ENCODE measurements around the genes RNF208 and NELFB.

GRCh38 chr9:136685034-136685528 is 2.2 kb downstream of the AGPAT2 start:
- PRO-cap, result no peak

GRCh38 chr9:136690688-136691170 is 3.5 kb upstream of the AGPAT2 start:
- PRO-cap, result no peak

DNA sequence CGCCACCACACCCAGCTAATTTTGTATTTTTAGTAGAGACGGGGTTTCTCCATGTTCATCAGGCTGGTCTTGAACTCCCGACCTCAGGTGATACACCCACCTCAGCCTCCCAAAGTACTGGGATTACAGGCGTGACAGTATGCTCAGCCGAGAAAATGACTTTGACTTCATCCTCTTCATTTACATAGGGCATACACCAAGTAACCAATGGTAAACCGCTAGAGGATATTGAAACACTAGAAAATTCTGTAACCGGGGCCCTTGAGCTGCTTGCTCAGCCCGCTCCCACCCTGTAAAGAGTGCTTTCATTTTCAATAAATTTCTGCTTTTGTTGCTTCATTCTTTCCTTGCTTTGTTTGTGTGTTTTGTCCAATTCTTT is 1.4 kb upstream of the LCN15 start:
- PRO-cap, result no peak

DNA sequence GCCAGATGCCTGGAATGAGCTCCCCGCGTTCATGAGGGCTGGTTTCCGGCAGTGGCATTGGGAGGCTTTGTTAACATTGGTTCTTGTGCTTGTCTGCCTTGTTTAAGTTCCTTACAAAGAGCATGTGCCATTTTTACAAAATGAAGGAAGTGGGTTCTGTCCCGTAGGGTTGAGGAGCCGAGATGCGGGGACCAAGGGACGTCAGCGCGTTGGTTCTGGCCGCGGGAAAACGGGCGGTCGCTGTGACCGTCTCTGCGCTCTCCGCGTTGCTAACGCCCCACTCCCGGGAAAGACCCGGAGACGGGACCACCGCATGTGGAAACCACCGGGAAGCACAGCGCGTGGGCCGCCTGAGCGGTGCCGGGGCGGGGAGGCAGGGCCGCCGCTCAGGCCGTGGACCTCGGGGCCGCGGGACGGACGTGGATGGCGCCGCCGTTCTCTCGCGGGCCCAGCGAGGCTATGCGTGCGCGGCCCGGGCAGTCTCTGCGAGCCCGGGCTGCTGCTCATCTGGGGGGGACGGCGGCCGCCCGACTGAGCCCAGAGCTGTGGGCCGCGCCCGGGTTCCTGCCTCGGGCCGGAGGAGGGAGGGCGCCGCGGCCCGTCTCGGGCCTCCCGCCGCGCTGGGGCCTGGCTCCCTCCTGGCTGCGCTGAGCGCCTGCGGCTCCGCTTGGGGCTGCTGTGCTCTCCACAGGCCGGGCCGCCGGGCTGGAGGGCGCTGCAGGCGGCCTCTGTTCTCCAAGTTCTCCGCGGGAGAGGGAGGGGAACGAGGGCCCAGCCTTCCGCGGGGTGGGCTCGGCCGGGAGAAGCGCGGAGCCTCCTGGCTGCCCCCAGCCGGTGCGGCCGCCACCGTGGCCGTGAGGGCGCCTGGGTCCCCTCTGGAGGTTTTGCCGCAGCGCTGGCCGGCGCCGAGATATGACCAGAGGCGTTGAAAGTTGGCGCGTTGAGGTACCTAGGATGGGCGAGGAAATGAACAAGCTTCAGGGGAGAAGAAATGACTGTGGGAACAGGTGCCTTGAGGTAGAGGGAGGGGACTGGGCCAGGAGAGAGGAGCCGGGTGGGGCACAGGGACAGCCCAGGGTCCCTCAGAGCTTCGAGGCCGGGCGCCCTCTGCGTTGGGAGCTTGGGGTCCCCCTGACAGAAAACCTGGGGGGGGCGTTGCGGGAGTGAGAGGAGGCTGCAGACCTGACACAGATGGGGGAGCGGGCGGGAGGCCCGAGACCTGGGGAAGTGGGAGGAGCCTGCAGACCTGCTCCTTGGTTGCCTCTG is 13.7 kb downstream of the RABL6 start:
- PRO-cap, result no peak

- PRO-cap, result no peak
Measured at GRCh38 chr9:136932820-136933329, 11.7 kb downstream of the FBXW5 start.

GRCh38 chr9:136939729-136940950 is 4.4 kb downstream of the FBXW5 start:
- PRO-cap, result no peak

GRCh38 chr9:136995526-136996191 is 709 bp downstream of the CLIC3 start:
- PRO-cap, result no peak

- PRO-cap, result no peak
Measured at GRCh38 chr9:137054573-137055629, 1.0 kb upstream of the ENTPD2 start.

GRCh38 chr9:137128696-137129407 is 10.1 kb upstream of the GRIN1 start:
- PRO-cap, result unidirectional peak, plus-strand start at chr9:137129069

- PRO-cap, result no peak
Measured at GRCh38 chr9:137150063-137150380, 11.1 kb downstream of the GRIN1 start.

- PRO-cap, result no peak
Measured at GRCh38 chr9:137190512-137190965, 2.1 kb downstream of the SSNA1 start.

GRCh38 chr9:137222166-137222905 is at the start of gene RNF208:
Gene RNF208 (minus strand): TSS chr9:137222240.
- PRO-cap, result bidirectional peak, plus-strand start at chr9:137222531, minus-strand start at chr9:137222290; bidirectional peak, plus-strand start at chr9:137222726, minus-strand start at chr9:137222677

- PRO-cap, result unidirectional peak, minus-strand start at chr9:137232661
Measured at GRCh38 chr9:137232401-137232994, 1.8 kb downstream of the SLC34A3 start.

DNA sequence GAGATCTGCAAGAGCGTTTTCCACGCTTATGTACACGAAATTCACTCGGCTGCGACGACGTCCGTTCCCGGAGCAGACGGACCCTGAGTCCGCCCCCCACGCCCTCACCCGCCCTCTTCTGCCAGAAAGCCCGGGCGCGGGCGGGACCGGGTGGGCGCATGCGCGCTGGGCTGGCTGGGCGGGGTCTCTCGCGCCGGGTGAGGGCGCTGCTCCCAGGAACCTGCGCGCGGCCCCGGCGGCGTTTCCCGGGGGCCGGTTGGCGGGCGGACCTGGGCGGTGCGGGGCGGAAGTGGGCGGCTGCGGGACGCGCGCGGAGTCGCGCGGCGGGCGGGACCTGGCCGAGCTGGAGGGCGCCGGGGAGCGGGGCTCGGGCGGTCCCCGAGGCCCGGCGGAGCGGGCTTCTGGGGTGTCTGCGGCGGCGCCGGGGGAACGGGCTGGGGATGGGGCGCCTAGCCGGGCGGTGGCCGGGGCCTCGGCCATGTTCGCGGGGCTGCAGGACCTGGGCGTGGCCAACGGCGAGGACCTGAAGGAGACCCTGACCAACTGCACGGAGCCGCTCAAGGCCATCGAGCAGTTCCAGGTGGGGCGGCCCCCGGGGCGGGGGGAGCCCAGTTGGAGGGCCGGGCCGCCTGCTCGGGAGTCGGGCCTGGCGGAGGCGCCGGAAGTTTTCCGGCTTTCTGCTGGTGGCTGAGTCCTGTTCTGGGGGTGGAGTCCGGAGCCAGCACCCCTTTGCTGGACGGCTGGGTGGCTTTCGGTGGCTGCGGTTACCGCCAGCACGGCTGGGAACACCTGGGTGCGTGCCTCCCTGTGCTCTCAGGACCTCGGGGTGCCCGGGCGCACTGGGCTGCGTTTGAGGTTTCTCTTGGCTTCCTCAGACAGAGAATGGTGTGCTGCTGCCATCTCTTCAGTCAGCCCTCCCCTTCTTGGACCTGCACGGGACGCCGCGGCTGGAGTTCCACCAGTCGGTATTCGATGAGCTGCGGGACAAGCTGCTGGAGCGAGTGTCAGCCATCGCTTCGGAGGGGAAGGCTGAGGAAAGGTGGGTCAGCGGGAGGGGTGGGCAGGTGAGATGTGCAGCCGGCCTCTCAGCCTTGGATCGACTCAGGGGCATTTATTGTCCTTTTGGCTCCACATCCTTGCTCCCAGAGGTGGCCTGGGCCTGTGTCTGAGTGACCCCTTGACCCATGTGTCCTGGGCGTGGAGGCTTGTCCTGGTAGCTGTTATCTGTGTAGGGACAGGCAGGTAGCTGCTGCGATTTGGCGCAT is at the start of gene NELFB:
Gene NELFB (plus strand): TSS at position 296 of the 1,265 bp plus-strand sequence.
- PRO-cap, result bidirectional peak, plus-strand start at position 305 of the sequence, minus-strand start at position 116 of the sequence; unidirectional peak, minus-strand start at position 677 of the sequence

DNA sequence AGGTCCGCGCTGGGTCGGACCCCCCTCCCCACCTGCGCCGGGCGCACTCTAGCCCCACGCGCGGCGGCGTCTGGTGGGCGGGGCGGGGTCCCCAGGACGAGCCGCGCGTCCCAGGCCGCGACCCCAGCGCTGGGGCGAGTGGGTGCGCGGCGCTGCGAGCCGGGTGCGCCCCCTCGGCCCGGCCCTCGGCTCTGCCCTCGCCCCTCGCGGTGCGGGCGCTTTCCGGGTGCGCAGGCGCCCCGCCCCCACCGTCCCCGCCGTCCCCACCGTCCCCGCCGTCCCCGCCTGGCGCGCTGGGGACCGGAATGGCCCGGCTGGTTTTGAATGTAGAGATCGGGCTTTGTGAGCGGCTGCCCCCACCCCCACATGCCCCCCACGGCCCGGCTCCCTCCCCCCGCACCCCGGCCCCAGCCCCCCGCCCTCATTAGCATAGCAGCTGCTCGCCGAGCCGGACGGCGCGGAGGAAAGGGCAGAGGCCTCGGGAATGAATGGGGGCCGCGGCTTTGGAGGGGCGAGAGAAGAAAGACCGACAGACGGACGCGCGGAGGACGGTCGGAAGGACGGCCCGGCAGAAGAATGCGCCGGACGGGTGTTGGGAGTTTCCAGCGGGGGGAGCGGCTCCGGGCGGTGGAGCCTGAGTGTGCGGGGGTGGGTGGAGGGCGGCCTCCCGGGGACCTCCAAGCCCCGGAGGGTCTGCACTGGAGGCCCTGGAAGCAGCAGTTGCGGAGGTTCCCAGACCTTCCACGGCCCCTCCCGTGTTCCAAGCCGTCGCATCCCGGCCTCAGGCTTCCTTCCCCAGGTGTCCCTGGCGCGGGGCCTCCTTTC is 6.2 kb downstream of the NRARP start:
- PRO-cap, result bidirectional peak, plus-strand start at position 288 of the sequence, minus-strand start at position 193 of the sequence; bidirectional peak, plus-strand start at position 532 of the sequence, minus-strand start at position 578 of the sequence

- PRO-cap, result bidirectional peak, plus-strand start at chr9:137299402, minus-strand start at chr9:137299144
Measured at GRCh38 chr9:137299000-137299556, 3.0 kb downstream of the NRARP start.

DNA sequence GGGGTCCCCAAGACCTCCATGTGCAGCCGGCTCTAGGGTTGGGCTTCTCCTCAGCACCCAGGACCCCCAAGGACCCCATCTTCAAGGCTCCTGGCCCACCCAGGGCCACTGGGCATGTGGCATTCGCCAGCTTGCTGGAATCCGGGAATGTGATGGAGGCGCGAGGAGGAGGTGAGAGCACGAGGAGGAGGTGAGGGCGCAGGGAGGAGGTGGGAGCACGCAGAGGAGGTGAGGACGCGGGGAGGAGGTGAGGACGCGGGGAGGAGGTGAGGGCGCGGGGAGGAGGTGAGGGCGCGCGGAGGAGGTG is 41.2 kb downstream of the EXD3 start:
- PRO-cap, result no peak

DNA sequence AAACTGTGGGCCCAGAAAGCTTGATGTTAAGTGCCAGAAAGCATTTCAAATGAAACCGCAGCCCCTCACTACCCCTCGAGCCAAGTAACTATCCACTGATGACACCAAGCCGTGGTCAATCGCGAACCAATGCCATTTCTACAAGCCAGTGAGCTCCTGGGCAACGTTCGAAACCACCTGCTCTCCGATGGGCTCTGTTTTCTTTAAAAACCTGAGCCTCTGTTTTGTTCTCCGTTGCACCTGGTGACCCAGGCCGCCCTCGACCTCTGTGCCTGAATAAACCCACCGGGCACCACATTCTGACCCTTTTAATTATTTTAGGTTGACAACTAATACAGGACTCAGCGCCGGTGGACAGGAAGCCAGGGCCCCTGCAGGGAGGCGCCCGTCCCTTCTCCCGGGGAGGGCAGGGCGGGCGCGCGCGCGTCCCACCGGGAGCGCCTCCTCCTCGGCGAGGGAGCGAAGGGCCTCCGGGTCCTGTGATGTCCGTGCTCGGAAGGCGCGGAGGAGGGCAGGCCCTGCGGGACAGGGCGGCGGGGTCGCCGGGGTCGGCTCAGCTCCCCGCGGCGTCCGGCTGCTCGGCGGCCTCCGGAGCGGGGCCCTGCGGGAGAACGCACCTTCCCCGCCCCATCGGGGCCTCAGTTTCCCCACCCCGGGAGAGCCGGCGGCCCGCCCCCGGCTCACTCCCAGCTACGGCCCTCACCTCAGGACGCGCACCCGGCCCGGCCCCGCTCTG is 467 bp downstream of the EXD3 start:
- PRO-cap, result no peak

DNA sequence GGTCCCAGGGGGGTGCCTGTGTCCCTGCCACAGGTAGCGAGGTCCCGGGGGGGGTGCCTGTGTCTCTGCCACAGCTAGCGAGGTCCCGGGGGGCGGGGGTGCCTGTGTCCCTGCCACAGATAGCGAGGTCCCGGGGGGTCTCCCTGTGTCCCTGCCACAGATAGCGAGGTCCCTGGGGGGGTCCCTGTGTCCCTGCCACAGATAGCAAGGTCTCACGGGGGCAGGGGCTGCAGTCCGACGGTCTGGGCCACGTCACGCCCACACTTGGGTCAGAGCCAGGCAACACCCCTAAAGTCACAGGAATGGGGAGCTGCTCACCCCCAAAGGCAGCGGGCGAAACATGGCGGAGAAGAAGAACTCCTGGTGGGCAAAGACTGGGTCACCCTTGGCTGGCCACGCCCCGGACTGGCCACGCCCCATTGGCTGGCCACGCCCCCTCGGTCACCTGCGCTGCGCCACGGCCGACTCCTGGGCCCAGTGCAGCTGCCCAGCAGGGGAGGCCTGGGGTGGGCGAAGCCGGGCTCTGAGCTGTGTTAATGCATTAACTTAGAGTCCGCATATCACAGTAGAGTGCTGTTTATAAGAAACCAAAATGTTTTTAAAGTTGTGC is 6.9 kb downstream of the NOXA1 start:
- PRO-cap, result no peak

- PRO-cap, result no peak
Measured at GRCh38 chr9:137445744-137446528, 4.8 kb upstream of the ENTPD8 start.